LHCN-M2 (cell line): ENCODE measurements around a stretch of chr15.

DNA sequence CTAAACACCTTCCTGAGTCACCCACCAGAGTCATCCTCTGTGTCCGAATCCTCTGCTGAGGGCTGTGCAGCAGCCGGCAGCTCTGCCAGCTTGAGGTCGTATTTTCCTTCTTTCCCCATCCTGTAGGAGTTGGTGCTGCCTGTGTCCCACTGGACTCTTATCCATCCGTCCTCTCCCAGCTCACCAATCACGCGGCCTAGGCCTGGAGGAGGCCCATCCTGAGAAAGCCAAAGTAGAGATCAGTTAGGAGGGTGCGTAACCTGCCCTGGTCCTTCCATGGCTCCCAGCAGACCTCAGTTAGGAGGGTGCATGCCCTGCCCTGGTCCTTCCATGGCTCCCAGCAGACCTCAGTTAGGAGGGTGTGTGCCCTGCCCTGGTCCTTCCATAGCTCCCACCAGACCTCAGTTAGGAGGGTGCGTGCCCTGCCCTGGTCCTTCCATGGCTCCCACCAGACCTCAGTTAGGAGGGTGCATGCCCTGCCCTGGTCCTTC, 101.5 kb downstream of the HERC2 start:
- RAMPAGE, long total RNA = no peak

DNA sequence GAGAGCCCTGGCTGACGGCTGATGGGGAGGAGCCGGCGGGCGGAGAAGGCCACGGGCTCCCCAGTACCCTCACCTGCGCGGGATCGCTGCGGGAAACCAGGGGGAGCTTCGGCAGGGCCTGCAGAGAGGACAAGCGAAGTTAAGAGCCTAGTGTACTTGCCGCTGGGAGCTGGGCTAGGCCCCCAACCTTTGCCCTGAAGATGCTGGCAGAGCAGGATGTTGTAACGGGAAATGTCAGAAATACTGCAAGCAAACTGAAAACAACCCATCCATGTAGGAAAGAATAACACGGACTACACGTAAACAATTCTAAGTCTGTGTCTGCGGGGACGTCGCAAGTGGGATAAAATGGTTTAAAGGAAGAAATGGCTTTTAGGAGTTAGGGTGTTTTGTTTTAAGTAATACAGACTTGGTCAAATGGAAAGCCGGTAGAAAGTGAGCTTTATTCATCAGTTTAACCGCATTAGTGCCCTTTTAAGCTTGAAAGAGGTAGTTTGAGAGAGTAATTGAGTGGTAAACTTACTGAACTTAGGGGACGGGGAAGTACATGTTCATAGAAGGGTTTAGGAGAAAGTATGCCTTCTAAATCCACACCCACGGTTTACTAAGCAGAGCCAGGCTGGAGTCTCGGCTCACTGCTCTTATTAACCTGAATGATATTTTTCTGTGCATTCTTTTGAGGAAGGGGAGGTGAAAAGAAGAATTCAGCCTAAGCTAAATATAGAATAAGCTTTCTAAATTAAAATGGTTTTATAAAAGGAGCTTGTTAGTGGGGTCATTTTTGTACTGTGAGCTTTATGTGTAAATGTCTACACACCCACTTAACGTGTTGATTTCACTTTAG, 26.3 kb upstream of the GOLGA8M start:
- RAMPAGE, long total RNA = no peak

- RAMPAGE, long total RNA = no peak
These were observed 58.7 kb downstream of the GOLGA6L7 start for GRCh38 chr15:28789503-28790445.

- RAMPAGE, long total RNA = no peak
These were observed 99.3 kb downstream of the APBA2 start for GRCh38 chr15:28984886-28985671.

- RAMPAGE, long total RNA = no peak
These were observed 107.5 kb downstream of the APBA2 start for GRCh38 chr15:28992944-28993969.

- RAMPAGE, long total RNA = no peak
These were observed 116.4 kb upstream of the ENTREP2 start for GRCh38 chr15:29686993-29687732.

- RAMPAGE, long total RNA = no peak
These were observed 124.1 kb downstream of the TJP1 start for GRCh38 chr15:29698035-29698609.

GRCh38 chr15:29800386-29801009, 21.8 kb downstream of the TJP1 start:
- RAMPAGE, long total RNA = no peak

DNA sequence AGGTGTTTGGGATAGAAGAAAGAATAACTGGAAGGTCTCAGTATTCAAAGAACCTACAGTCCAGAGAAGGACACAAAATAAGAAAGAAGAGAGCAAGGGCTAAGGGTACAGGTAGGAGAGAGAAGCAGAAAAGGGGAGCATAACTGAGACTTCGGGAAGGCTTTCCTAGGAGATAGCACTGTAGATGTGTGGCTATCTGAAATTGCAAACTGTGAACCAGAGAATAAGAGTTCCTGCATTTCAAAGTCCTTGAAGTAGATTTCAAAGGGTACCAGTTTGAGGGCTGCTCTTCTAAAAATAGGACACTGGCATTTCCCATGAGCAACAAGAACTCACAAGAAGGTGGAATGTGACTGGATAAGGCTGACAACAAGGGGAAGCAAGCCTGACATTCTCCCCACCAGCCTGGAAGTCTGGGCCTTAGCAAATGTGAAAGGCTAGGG, 18.5 kb upstream of the TJP1 start:
- RAMPAGE, long total RNA = no peak

DNA sequence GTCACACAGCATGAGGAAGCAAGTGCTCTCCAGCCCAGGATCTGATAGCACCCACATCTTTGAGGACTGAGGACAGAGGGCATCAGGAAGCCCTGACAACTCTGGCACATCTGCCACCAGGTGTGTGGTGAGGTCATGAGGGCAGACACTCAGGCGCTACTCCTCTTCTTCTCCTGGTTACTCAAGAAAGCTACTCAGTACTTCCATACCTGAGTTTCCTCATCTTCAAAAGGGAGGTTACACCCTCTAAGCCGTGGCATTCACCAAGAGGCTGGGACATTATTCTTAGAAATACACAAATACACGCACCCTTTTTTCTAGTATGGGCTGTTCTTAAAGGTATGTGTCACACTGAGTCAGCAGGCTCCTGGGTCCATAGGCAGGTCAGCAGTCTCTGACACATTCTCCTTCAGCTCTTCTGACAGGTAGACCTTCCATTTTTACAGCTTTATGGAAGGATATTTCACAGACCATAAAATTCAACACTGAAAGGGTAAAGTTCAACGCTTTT, 103.1 kb upstream of the TJP1 start:
- RAMPAGE, long total RNA = no peak

DNA sequence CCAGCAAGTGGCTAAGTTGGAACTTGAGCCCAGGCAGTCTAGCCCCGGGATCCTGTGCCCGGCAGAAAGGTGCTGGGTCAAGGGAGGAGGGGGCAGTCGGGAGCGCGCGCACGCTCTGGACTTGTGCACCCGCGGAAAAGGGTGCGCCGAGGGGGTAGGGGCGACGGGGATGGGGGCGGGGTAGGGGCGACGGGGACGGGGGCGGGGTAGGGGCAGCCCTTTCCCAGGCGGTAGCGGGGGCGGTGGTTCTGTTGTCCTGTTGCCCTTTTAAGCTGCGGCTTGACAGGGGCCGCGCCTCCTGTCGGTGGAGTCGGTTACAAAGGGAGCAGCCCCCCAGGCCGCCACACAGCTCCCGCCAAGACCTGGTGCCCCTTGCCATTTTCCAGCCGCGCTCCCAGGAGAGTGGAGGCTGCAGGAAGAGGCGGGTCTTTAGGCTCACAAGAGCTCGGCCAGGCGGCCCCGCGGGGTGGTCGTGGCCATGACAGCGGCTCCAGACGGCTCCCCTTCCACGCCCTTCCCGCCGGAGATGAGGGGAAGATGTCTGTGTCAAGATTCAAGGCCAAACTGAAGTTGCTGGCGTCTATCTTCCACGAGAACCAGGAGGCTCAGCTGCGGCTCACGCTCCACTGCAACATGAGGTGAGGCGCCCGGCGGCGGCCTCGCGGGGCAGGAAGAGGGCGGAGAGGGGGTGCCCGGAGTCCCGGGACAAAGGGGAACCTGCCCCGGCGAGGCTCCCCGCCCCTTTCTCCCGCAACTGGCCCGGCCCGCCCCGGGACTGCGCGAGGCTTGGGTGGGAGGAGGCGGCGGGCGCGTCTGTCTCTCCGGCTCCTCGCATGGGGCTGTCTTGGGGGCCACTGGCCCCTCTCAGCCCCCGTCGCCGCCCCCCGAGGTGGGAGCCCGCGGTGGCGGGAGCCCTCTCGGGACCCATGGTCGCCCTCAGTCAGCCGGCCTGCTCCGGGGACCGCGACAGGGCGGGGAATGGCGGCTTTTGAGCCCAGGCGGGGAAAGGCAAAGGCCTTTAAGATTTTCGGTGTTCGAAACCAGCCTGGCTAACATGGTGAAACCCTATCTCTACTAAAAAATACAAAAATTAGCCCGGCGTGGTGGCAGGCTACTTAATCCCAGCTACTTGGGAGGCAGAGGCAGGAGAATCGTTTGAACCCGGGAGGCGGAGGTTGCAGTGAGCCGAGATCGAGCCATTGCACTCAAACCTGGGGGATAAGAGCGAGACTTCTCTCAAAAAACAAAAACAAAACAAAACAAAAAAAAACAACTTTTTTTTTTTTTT, 61.1 kb downstream of the GOLGA8T start:
- RAMPAGE, long total RNA = no peak

- RAMPAGE, long total RNA = no peak
These were observed 112.5 kb upstream of the FAN1 start for GRCh38 chr15:30791209-30791718.

DNA sequence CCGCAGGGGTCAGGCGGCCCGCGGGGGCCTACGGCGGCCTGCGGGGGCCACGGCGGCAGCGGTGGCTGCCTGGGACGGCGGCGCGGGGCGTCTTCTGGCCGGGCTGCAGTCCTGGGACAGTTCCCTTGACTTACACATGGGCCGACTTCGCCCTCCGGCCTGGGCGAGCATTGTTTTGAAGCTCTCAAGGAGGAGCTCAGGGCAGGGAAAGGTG, 396 bp upstream of the MTMR10 start:
- RAMPAGE, long total RNA = no peak

DNA sequence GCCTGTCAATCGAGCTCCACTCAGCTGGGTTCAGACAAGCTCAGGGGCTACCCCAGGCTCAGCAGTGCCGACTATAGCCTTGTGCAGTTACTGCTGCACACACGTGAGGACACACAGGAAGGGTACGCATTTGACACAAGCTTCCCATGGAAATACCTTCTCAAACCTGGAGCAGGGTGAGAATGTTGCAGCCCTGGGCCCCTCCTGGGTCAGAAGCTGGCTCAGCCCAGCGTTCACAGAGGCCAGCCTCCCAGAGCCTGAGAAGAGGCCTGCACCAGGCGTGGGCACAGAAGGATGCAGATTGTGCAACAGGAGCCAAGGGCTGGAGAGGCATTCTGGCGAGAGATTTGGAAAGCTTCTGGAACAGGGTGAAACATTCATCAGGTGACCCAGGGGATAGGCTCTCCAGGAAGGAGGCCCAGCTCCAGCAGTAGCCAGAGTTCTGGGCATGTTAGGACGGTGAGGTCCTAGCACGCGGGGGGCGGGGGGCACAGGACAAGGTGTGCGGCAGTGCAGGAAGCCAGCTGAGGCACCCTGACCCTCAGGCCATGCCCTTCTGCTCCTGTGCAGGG, 111.9 kb upstream of the KLF13 start:
- RAMPAGE, long total RNA = no peak

- RAMPAGE, long total RNA = no peak
These were observed 110.4 kb upstream of the KLF13 start for GRCh38 chr15:31216217-31216693.

GRCh38 chr15:31216694-31216922, 110.0 kb upstream of the KLF13 start:
- RAMPAGE, long total RNA = no peak

DNA sequence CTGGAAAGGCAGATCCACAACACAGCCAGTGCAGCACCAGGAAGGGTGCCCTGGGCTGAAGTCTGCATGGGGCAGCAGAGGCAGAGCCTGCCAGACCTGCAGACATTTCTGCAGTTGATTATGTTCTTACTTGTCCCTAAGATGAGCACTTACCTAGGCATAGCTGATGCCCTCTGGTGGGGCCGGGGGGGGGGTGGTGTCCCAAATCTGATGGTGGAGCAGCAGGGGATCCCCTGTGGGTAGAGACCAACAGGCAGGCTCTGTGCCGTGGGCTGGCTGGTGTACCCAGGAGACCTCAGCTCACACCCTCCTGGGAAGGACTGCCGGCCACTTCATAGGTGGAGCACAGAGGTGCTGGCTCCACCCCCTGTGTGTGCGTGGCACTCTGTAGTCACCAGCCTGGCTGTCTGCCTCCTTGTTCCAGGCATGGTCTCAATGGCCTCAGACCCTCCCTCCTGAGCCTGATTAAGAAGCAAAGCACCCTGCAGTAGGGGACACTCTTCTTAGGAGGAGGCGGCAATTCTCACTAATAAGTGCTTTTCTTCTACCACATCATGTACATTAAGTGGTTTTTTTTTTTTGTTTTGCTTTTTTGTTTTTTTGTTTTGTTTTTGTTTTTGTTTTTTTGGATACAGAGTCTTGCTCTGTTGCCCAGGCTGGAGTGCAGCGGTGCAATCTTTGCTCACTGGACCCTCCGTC, 97.4 kb upstream of the KLF13 start:
- RAMPAGE, long total RNA = no peak

DNA sequence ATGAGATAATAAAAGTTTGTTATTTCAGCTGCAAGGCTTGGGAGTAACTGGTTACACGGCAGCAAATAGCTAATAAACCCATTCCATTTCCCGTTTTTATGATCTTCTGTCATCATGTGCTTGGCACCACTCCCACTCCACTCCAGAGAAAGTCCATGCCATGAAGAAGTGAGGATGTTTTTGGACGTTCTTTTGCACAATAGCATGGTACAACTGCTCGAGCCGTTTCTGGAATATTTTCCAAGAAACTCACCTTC, 72.0 kb upstream of the KLF13 start:
- RAMPAGE, long total RNA = no peak

- RAMPAGE, long total RNA = no peak
These were observed 63.3 kb upstream of the KLF13 start for GRCh38 chr15:31263291-31263876.

GRCh38 chr15:31301205-31301784, 25.3 kb upstream of the KLF13 start:
- RAMPAGE, long total RNA = no peak